ENCODE measurements around the genes PIK3C2B, CNTN2 and DSTYK.

DNA sequence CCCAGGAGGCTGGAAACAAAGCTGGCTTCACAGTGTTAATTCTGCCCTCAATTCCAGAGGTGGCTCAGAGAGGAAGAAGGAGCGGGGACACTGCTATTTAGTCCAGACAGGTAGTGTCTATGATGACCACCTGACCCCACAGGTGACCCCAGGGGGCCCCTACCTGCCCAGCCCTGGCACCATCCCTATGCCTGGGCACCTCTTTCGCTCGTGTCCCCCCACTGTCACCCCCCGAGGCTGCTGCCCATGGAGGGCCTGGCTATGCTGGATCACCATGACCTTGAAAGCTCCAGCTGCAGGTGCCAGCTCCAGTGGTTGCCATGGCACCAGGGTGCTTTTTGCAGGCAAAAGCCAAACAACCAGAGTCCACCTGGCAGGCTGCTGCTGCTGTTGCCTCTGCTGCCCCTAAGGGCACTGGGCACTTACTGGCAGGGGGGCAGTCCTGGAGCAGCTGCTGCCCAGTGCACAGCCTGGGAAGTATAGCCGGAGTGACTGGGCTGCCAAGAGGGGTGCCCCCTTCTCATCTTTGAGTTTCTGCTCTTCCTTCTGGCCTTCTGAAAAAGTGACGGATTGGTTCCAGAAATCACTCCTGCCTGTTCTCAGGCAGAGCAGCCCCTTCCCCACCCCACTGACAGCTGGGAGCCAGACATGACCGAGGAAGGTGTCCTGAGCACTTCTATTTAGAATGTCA lies 21.6 kb downstream of the ETNK2 start:
- RRBS: no CpG with 5 or more reads among the region's 7 CpGs

- RRBS: no CpG with 5 or more reads among the region's 13 CpGs
These were observed 2.2 kb downstream of the ETNK2 start for GRCh38 chr1:204149458-204150233.

GRCh38 chr1:204255774-204256278 lies 42.0 kb upstream of the GOLT1A start:
- RRBS: no CpG with 5 or more reads among the region's 5 CpGs

GRCh38 chr1:204273042-204273727 lies 59.4 kb upstream of the GOLT1A start:
- RRBS: 67% methylated on average over 5 of the region's 11 CpGs

DNA sequence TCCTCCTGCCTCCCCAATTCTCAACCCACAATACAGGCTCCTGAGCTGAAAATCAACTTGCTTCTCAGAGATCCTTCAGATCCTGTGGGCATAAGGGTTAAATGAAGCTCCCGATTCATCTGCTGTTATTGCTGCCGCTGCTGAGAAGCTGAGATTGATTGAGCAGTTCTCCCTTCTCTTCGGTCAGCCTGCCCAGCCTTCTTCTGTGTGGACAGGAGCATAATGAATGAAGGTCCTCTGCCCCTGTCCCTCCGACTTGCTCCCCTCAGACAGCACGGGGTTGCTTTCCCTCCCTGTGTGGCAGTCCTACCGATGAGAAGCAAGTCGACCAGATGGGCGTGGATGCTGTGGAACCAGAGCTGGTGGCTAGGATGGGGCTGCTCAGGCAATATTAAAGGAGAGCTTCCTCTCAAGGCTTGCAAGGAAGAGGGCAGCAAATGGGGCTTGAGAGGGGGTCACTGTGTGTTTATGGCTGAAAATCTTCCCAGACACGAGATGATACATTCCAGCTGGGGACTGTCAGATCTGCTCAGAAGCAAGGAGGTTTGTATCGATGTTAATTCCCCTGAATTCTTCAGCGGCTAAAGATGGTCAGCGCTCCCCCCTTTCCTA lies 63.9 kb upstream of the GOLT1A start:
- RRBS: no CpG with 5 or more reads among the region's 12 CpGs

- RRBS: no CpG with 5 or more reads among the region's 1 CpG
These were observed 18.4 kb downstream of the PLEKHA6 start for GRCh38 chr1:204341219-204341784.

- RRBS: no CpG with 5 or more reads among the region's 3 CpGs
These were observed 21.7 kb downstream of the PPP1R15B start for GRCh38 chr1:204389618-204390598.

DNA sequence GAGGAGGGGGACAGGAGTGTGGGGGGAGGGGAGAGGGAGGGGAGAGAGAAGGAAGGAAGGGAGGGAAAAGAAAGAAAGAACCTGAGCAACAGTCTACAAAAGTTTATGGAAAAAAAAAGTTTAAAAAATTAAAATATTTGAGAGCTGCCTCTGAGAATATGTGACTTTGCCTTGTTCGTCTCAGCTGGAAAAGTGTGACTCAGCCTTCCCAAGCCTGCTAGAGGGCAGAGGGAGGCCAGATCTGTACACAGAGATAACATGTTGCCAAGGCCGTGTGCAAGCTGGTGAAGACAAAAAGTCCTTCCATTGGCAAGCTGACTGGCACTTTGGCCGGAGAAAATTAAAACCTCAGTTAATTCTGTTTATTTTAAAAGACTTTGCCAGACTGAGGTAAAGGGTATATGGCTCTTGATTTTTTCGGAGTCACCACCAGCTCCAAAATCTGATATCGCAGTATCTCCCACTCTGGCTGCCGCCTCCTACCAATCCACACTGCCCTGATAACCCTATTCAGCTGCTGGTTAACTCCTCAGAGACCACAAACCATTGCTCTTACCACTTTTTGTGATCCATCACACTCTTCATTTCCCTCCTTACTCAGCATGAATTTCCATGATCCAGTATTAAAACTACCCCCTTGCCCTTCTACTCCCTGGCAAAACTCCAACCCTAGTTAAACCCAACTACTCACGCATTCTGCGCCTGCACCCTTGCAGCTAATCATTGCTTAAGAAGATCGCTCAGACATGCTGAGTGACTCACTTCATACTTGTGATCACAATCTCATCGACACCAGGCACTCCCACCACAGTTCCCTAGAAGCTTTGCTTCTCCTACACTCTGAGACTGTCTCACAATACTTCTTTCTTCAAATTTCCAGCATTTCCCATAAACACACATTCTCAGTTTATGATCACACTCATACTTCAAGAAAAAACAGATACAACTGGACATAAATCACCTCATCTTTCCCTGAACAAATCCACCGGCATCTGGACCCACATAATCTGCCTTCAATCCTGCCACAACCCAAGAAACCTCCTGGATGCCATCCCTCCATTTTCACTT lies 5.7 kb upstream of the PPP1R15B start:
- RRBS: no CpG with 5 or more reads among the region's 11 CpGs

- RRBS: no CpG with 5 or more reads among the region's 9 CpGs
These were observed 41.4 kb downstream of the PIK3C2B start for GRCh38 chr1:204453059-204453703.

DNA sequence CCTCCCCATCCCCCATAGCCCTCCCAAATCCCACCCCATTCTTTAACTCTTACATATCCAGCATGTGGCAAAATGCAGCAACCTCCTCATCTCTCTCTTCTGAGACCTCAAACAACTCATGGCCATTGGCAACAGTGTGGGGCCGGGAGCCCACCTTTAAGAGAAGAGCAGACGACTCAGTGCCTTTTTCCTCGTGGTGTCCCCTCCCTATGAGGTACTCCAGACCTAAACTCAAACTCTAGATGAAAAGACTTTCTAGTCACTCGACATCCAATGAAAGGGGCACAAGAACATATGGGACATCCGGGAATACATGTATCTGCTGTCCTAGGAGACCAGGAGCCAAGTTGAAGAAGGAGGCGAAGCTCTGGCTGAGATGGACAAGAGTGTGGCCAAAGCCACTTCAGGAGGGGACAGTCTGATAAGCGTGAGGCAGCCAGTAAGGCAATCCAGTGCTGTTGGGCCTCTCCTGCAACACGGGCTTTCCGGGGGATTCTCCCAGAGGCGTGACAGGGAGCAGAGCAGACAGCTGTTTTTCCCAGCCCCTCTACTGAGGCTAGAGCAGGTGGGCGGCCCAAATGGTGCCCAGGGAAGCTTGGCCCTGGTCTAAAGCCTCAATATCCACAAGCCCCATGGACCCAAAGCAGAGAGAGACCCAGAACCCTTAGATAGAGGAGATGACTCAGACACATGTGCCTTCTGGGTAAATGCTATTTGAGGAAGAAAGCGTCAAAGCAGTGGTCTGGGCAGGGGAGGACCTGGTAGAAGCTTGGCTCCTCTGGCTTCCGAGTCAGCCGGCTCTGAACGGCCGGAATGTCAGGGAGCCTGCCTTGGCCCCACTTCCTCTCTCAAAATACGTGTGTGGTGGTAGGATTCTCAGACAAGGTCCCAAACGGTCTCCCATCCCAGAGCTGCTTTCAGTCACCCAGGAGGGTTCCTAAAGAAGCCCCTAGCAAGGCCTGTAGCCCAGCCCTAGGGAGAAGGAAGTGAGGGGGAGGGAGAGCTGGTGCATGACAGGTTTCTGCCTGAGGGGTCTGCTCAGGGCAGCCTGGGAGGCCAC lies 29.1 kb downstream of the PIK3C2B start:
- RRBS: no CpG with 5 or more reads among the region's 18 CpGs

DNA sequence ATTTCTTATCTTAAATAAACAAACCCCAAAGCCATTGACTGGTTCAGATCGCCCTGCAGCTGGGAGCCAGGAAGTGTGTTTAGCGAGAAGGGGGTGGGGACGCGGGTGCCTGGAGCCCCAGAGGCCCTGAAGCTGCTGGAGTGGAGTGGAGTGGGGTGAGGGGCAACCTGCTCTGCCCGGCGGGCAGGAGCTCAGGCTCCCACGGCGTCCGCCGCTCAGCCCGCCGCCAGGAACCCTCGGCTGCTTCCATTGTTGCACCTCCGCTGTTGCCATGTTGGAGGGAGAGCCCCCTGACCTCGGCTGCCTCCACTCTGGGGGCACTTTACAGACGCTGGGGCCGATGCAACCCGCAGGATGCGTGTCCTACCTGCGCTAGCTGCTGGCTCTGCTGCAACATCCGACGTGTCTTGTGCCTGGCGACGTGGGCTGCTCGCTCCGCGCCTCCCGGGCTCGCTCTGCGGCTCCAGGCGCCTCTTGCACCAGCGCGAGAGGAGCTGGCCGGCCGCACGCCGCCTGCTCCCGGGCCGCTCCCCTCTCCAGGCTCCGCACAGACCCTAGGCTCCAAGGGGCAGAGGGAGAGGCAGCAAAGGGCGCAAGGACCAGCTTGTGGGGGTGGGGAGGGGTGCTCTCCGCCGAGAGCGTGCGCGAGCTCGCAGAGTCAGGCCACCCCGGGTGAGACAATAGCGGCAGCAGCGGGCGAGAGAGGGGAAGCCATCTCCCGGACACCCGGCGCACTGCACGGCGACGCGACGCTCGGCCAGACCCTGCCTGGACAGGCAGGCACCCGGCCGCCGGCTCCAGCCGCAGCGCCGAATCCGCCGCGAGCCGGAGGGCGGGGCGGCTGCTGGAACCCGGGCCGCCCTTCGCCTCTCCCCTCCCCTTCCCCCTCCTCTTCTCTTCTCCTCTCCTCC lies at the start of gene PIK3C2B:
TSS of gene PIK3C2B (minus strand) at position 817 of the 911 bp plus-strand sequence.
- RRBS: 2% methylated on average over 25 of the region's 75 CpGs

GRCh38 chr1:204561749-204562298 lies 45.6 kb downstream of the MDM4 start:
- RRBS: no CpG with 5 or more reads among the region's 17 CpGs

GRCh38 chr1:204578726-204579551 lies 62.7 kb downstream of the MDM4 start:
- RRBS: no CpG with 5 or more reads among the region's 16 CpGs

DNA sequence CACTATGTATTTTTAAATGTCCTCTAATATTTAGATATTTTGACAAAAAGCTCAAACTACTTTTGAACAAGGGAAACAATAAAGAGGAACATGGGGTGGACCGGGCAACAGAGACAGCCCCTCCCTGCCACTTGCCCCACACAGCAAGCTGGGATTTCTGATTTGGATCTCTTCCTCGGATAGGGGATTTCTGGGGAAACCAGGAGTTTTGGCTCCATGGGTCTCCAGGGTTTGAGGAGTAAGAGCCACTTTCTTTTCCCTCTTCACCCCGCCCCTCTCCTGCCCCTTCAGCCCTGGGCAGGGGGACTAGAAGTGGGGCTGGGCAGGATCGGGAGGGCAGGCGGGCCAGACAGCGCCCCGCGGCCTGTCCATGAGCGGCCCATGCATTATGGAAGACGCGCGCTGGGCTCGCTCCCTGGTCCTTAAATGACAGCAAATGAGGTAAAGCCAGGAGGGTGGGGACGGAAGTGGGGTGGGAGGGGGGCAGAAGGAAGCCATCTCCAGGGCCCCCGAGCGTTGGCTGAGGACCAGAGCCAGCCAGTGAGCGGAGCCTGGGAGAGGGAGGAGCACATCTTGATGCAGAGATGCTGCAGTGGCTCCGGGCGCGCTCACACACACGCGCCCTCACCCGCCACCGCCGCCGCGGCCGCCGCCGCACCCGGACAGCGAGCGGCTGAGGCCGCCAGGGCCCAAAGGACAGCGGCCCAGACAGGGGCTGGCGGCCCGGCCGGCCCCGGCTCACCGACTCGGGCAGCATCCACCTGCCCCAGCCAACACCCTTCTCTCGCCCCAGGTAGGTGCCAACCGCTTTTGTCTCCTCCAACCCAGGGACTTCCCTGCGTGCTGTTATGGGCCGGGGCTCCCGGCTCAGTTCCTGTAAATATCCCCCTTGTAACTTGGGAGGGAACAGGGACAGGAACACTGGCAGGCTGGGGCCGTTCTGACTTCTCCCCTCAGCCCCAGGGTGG lies at the start of gene CNTN2:
TSS of gene CNTN2 (plus strand) at position 611 of the 968 bp plus-strand sequence.
- RRBS: 4% methylated on average over 15 of the region's 47 CpGs

- RRBS: under 1% methylated on average over 22 of the region's 74 CpGs
These were observed at the start of gene DSTYK for GRCh38 chr1:205211065-205211887. TSS of gene DSTYK (minus strand) at chr1:205211702.

DNA sequence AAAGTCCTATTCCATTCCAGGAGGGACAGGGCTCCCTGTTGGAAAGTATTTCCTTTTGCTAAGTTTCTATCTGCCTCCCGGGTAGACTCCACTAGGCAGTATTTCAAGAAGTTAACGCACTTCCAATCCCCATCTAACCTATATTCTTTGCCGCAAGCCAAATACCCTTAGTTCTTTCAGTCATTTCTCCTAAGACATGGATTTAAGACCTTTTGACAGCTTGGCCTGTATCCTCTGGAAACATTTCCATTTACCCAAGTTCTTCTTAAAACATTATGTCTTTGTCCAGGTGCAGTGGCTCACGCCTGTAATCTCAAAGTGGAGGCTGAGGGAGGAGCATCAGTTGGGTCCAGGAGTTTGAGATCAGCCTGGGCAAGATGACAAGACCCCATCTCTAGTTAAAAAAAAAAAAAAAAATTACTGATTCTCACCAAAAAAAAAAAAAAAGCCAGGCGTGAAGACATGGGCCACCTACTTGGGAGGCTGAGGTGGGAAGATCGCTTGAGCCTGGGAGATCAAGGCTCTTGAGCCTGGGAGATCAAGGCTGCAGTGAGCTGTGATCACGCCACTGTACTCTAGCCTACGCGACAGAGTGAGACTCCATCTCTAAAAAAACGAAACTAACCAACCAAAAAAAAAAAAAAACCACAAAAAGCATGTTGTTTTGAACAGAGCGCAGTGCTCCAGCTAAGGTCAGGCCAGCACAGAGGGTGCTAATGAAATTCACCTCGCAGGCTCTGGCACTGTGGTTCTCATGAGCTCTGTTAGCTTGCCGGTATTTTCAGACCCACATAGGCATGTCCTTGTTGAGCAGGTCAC lies 36.1 kb downstream of the NUAK2 start:
- RRBS: no CpG with 5 or more reads among the region's 13 CpGs

- RRBS: no CpG with 5 or more reads among the region's 3 CpGs
These were observed 5.4 kb downstream of the NUAK2 start for GRCh38 chr1:205316085-205316594.

DNA sequence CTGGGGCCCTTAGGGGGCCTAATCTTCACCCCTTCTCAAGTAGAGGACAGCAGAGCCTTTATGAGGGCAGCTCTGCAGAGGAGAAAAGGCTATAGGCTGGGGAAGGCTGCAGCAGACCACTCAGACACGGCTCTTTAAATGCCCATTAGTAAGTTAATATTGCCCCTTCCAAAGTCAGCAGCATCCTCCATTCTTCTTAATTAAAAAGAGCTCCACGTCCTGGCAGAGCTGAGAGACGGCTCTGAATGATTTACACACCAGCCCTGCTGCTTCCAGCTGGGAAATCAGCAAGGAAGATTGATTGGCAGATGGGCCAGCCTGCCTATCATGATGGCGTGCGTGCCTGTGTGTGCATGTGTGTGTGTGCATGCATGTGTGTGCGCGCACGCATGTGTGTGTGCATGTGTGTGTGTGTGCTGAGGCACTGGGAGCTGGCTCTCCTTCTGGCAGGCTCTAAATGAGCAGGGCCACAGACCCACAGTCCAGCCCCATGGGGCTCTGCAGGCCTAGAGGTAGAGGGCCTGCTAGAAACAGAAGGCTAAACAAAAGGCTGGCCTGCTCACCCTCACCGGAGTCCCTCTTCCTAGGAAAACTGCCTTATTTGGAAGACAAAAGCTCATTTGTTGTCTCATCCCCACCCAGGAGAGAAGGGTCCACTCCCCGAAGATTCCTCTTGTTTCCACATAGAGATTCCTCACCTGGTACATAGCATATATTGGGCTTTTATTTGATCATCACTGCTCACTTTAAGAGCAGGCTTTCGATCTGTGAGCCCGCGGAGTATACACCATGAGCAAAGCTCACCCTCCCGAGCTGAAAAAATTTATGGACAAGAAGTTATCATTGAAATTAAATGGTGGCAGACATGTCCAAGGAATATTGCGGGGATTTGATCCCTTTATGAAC lies 6.0 kb downstream of the KLHDC8A start:
- RRBS: no CpG with 5 or more reads among the region's 15 CpGs

GRCh38 chr1:205474003-205474241 lies 18.1 kb upstream of the BLACAT1 start:
- RRBS: no CpG with 5 or more reads among the region's 4 CpGs

DNA sequence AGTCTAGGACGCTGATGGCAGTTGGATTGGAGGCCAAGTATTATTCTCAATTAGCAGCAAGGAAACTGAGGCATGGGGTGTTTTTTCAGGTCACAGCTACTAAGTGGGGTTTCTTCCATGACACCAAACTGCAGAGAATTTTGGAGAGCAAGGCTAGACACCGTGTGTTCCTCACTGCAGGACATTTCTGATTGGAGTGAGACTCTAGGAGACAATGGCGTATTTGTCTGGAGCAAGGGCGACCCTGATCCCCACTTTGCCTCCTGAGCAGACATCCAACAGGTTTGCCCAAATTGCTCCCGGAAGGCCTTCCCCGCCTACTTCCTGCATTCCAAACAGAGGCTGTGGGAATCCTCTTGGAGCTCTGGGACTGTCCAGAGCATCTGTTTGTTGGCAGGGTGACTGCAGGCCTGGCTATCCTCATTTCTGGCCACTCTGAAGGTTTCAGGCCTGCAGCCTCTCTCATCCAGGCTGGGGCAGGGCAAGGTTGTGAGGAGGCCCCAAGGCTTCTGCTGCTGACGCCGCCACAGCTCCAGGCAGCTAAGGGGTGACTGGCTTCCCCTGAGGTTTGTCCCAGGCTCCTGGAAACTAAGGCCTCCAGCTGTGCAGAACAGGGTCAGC lies 11.2 kb downstream of the CDK18 start:
- RRBS: no CpG with 5 or more reads among the region's 8 CpGs

Data from hTERT-HM (cell line).